Pericardium fibroblast (primary cell): Measurements from ENCODE around the genes UBE2G2 and SUMO3.

DNA sequence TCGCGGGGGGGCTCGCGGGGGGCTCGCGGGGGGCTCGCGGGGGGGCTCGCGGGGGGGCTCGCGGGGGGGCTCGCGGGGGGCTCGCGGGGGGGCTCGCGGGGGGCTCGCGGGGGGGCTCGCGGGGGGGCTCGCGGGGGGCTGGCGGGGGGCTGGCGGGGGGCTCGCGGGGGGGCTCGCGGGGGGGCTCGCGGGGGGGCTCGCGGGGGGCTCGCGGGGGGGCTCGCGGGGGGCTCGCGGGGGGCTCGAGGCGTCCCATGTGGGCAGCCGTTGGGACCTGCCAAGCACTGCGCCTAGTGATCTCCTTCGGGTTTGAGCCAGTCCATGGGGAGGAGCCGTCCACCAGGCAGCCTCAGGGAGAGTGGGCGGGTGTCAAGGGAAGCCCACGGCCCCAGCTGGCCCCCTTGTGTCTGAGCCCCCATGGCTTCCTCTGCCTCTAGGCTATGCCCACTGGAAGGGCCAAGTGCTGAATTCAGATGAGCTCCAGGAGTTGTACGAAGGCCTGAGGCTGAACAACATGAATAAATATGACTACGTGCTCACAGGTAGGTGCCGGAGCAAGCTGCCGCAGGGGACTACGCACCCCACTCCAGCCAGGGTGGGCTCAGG lies 22.4 kb downstream of the PDXK start:
- RAMPAGE, long total RNA: no peak

GRCh38 chr21:43756650-43757494 lies 19.2 kb downstream of the CSTB start:
- RAMPAGE, long total RNA: no peak

DNA sequence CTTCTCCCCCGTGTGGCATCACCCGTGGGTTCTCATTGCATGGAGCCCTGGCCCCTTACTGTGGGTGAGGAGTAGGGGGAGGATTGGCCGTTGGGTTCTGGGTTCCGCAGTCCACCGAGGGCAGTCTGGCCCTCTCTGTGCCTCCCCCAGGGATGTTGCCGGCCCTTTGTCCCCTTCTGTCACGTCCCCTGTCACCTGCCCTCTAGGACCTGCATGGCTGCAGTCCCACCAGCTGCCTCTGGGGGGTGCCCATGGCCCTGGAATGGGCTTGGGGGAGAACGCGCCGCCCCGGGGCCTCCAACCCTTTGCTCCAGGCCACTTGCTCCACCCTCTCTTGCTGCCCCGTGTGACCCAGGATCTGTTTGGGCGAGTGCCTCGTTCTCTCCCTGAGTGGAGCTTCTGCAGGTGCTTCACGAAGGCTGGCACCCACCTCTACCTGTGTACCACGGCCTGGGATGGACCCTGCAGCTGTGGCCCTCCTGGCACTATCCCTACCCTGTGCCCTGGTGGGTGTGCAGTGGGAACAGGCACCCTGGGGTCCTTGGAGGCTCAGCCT lies 21.4 kb downstream of the RRP1 start:
- RAMPAGE, long total RNA: no peak

DNA sequence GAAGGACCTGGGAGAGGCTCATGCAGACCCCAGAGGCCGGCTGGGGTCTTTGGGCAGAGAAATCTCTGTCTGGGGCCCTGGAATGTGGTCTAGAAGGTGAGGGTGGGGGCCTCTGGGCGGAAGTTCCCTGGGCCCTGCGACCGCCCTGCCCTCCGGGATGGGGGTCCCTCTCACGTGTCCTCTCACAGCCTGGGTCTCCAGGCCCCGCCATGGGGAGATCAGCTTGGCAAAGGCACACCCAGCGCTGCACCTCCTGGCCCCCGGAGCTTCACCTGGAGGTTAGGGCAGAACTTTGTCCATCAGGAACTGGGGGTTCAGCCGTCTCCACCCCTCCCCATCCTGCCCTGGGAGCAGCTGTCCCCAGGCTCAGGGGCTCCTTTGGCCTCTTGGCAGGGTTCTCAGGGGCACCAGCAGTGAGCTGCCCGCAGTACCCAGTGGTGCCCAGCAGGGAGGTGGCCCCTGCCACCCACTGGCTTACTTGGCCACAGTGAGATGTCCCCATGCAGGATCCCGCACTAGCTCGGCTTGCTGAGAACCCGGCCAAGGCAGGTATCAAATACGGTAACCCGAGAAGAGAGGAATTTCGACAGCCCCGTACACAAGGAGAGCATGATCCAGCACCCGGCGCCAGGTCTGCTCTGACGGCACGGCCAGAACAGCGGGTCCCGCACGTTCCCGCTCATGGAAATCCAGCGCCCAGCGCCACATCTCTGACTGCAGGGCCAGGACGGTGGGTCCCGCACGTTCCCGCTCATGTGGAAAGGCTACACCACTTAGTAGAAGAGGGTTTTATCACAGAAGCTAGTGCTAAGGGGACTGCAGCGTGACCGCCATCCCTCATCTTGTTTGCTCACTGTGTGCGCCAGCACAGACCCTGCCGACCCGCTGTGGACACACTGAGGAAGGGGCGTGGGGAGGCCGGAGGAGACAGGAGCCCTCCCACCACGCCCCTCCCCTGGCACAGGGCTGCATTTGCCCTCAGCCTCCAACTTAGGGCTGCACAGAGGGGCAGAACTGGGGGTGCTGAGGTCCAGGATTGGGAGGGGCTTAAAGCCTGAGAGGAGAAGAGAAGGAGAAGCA lies 36.8 kb downstream of the RRP1 start:
- RAMPAGE, long total RNA: no peak

DNA sequence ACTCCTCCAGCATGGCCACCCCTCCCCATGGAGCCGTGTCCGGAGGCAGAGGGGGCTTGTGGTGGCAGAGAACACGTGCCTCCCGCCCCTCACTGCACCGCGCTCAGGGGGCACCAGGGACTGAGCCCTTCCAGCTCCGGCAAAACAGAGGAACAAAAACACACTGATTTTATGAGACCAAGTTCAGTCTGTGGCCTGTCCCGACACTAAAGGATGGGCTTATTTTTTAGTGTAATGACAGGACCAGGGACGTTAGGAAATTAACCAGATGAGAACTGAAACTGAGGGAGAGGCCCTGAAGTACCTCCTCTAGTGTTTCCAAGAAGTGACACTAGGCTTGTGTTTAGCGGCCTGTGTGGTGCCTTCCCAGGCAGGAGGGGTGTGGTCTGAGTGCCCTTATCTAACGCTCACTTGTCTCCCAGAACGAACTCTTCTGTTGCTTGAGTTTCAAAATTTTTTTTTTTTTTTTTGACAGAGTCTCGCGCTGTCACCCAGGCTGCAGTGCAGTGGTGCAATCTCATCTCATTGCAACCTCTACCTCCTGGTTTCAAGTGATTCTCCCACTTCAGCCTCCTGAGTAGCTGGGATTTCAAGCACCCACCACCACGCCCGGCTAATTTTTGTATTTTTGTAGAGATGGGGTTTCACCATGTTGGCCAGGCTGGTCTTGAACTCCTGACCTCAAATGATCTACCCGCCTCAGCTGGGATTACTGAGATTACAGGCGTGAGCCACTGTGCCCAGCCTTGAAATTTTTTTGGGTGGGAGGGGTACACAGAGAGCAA lies 9.9 kb upstream of the AGPAT3 start:
- RAMPAGE, long total RNA: no peak

- RAMPAGE, long total RNA: no peak
These were observed 40.3 kb downstream of the TRAPPC10 start for GRCh38 chr21:44052251-44052975.

DNA sequence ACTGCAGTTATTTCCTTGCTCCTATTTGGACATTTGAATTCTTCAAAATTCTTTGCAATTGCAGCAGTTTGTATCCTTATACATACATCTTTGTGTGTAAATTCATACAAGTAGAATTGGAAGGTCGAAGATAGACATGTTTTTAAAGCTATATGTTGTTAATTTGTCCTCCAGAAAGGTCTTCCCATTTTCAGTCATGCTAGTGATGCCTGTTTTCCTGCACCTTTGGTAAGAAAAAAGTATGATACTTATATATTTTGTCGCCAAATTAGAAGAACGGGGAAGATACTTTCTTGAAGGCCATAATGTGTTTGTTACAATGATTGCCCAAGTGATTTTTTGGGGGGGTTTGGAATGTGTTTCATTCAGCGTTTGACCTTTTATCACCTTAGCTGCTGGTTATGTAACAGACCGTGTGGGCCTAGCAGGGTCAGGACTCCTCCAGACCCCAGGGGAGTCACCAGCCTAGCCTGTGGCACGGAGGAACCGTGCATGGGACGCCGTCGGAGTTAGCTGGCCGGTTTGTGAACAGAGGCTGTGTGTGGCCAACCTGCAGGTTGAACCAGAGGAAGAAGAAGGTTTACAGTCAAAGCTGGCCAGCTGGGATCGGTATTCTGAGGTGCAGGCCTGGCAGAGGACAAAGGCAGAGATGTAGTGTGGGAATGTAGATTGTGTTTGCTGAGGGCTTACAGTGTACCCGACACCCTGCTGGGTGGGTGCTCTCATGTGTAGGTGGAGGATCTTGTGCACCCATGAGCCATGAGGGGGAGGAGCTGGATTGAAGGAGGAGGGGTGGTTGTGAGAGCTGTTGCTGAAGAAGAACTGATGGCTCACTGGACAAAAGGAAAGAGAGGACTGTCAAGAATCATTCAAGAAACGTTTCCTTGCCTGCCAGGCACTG lies 40.3 kb upstream of the PWP2 start:
- RAMPAGE, long total RNA: no peak

GRCh38 chr21:44174971-44175550 lies 41.6 kb downstream of the GATD3 start:
- RAMPAGE, long total RNA: no peak

DNA sequence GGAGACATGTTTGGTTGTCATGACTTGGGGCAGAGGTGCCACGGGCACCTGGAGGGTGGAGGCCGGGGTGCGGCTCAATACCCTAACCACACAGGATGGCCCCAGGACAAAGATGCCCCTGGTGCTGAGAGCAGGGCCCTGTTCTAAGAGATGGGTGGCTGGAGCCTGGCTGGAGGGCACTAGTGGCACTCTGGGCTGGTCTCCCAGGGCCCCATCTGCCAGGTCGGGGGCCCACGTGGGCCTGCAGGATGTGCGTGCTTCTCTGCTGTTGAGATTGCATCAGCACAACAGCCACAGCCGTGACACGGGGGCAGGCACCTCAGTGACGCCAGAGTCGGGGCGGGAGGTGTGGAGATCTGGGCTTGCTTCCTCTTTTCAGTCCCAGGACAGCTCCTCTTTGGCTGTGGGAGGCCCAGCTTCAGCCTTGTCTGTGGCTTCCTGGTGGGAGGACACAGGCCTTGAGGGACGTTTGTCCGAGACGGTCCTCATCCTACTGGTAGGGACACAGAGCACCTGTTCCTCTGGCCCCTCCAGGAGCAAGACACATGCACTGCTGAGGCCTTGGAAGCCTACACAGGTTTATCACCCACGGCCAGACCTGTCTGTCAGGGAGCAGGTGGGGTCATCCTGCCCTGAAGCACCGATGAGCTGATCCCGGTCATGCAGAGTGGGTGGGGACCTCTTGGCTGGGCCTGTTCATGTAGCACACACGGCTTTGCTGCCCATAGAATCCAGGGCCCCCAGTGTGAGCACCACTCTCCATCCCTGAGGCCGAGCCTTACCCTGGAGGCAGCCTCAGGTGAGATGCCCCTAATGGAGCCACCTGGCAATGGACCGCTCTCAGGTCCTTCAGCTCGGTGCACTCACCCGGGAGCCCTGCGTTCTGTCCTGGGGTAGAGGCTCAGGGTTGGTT lies 44.4 kb downstream of the ICOSLG start:
- RAMPAGE, long total RNA: no peak

DNA sequence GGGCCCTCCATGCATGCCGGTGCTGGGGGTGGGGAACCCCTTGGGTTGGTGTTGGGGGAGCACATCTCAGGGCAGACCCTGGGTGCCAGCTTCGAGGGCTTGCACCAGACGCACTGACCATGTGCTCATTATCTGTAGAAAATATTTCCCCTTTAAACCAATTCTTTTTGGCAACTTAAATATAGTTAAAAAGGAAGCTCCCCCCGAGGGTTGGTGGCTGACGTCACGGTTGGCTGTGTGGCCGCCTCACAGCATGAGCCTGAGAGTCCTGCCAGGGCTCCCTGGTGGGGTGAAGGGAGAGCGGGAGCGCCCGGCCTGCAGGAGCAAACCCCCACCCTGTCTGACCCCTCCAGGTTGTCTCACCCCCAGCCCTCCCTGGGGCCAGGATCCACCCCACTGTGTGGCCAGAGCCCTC lies 5.3 kb upstream of the PFKL start:
- RAMPAGE, long total RNA: no peak

DNA sequence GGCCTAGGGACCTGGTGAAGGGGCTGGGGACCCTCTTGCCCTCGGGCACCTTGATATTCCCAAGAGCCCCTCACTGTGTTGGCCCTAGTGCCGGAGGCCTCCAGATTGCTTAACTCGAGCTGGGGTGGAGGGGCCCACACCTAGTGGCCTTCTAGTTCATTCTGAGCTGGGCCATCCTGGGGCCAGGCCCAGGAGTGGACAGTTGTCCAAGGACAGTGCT lies 11.3 kb downstream of the CFAP410 start:
- RAMPAGE, long total RNA: no peak

GRCh38 chr21:44329301-44329980 lies 9.7 kb downstream of the CFAP410 start:
- RAMPAGE, long total RNA: no peak

DNA sequence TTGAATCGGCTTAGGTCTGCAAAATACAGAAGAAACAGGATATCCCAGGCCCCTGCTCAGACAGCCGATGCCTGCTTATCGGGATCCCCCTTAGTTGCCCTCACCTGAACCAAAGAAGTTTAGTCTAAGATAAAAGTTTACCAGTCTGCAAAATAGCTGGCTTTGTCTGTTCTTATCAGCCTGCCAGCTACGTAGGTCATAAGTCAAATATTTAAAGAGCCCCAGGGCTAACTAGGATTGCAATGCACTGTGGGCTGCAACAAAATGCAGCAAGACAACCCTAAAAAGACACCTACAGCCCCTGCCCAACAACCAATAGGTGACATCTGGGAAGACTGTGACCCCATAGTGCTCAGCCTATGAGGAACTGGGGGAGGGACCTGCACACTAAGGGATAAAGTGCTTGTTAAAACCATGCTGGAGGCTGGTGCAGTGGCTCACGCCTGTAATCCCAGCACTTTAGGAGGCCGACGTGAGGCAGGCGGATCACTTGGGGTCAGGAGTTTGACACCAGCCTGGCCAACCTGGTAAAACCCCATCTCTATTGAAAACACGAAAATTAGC lies 27.4 kb downstream of the LRRC3 start:
- RAMPAGE, long total RNA: no peak

- RAMPAGE, long total RNA: no peak
These were observed 3.8 kb downstream of the KRTAP10-2 start for GRCh38 chr21:44547402-44548029.

- RAMPAGE, long total RNA: no peak
These were observed 259 bp upstream of the KRTAP10-6 start for GRCh38 chr21:44592553-44592975.

DNA sequence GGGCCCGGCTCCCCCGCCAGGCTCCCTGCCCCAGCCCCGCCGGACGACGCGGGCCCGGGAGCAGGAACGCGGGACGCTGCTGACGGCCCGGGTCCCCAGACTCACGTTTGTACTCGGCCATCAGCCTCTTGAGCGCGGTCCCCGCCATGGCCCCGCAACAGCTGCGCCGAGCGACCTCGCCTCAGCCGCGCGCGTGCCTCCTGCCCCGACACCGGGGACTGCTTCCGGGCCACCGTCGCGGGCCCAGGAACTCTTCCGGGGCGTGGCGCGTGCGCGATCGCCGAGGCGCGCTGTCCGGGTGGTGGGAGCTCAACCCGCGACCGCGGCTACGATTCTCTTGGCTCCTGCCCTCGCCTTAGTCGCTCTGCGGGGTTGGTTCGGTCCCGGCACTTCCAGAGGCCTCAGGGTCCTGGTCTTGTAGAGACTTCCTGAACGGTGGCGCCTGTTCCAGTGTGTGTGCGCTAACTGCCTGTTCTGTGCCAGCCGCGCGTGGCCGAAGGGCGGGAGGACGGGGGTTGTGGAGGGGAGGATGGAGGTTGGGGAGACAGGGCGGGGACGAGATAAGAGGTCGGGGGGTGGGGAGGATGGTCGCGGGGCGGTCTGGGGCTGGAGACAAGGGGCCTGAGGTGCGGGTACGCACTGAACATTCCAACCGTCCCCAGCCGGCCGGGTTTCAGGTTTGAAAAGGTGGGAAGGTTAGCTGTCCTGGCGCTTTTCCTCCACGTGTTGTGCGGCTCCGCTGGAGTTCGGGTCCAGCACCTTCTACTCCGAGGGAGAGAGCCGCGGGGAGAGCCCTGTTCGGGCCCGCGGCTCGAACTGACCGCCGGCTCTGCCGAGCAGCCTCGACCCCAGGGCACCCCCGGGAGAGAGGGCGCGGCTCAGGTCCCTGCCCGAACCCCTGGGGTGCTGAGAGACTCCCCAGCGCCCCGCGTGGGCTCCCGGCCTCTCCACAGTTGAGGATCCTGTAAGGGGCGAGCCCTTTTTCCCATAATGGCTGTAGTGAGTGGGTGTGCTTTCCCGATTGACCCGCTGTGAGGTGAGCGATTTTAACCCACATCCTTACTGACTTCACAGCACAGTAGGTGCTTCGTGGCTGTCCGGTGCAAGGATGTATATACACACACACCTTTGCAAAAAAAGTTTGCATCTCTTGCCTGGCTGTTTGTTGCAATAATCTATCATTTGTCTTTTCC lies at the start of gene UBE2G2:
Gene UBE2G2, minus strand, starts transcription at position 220 of the 1,193 bp plus-strand sequence.
- RAMPAGE, long total RNA: start-site peak on the minus strand centred at position 190 of the sequence, 37 bp wide, 30 and 179 reads in 2 replicates

DNA sequence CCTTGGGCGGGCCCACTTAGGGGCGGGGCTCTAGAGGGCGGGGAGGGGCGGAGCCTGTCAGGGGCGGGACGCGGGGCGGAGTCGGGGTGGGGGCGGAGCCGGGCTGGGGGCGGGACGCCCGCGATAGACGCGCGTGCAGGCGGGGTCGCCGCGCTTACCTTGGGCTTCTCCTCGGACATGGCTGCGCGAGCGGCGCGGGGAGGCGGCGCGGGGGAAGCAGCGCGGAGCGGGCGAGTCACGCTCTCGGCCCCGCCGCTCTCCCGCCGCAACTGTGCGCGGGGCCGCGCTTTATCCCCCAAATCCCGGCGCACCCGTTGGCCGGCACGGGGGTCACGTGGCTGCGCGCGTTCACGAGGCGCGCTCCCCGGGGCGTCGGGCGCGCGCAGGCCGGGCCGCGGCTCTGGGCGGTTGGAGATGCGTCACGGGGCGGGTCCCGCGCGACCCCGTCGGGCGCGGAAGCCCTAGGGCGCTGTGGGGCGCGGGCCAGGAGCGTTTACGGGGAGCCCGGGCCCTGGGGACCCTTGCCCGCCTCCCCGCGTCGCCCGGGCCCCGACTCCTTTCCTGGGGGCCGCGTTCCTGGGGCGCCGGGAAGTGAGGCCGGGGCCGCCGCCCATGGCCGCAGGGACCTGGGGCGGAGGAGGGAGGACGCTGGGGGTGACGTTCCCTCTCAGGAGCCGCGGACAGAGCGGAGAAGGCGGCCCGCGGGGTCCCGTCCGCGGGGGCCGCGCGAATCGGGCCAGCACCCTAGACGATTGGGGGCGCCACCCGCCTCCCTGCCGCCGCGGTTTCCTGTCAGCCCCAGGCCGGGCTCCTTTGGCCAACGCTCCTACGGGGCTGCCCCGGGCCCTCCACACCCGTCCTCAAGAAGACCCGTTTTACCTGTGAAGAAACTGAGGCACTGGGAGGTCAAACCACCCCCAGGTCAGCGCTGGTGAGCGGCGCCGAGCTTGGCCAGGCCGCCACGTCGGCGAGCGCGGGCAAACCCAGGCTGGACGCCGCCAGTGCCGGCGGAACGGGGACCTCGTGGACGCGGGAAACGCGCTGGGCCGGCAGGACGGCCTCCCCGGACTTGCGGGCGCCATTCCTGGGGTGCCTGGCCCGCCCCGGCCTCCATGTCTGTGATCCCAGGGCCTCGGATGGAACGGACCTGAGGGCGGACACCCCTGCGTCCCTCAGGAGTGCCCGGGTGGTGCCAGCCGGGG lies at the start of gene SUMO3:
Gene SUMO3, minus strand, starts transcription at position 273 of the 1,202 bp plus-strand sequence.
- RAMPAGE, long total RNA: no peak

- RAMPAGE, long total RNA: no peak
These were observed 23.2 kb downstream of the PTTG1IP start for GRCh38 chr21:44850089-44850828.

DNA sequence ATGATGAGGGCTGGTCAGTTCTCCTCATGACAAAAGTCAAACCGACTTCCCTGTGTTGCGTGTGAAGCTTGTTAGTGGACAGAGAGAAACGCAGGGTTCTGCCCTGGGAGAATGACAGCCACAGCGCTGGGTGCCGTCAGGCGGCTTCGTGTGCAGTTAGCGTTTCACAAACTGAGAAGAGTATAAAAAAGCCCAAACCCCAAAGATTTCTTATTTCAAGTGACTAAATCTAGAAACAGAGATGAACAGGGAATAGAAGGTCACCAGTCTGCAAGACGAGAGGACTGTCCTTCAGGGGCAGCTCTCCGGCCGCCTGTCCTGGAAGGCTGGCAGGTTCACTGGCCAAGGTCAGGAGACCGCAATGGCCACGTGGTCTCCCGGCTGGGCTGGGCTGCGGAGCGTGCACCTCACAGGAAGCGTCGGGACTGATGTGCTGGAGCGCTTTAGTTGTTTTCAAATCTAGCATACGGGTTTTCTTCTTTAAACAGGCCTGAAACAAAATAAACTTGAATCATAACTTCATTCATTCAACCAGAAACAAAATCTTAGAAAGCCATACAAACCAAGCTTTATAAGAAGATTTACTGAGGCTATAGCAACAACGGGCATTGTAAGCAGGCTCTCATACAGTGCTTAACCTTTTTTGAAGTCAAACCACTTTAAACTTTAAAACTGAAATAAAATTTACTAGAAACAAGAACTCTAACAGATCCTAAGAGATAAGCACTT lies 22.2 kb downstream of the PTTG1IP start:
- RAMPAGE, long total RNA: no peak

DNA sequence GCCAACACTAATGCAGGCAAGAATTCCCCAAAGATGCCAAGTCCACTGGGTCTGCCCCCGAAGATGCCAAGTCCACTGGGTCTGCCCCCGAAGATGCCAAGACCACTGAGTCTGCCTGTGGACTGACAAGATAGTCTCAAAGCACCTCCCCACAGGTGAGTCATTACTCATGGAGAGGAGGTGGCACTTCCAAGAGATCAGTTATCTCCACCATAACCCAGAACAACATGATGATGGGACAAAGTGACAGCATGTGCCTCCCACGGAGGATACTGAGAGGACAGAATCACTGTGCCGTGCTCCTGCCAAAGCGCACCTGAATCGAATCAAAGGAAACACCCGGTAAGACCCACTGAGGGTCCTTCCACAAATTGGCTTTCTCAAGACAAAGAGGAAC lies 4.7 kb downstream of the PTTG1IP start:
- RAMPAGE, long total RNA: no peak